ENCODE results near the gene C1QB.

GRCh38 chr1:22163655-22164037, 20.7 kb upstream of the WNT4 start:
- PRO-cap, 7 experiments = no peak in any of the 7 experiments

GRCh38 chr1:22414244-22414773, 37.3 kb upstream of the ZBTB40 start:
- PRO-cap, 7 experiments = no peak in any of the 7 experiments

DNA sequence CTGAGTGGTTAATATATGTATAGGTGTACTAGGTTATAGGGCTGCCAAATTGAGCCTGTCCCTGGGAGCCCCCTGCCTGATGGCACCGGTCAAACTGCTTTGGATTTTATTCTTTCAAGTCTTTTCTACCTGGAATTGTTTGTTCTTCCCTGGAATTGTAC, 1.2 kb downstream of the ZBTB40 start:
- PRO-cap, 7 experiments = no peak in any of the 7 experiments

GRCh38 chr1:22645776-22646508, 2.5 kb downstream of the C1QC start:
- PRO-cap, 7 experiments = no peak in any of the 7 experiments

GRCh38 chr1:22652554-22653556, at the start of gene C1QB:
Gene C1QB, plus strand, starts transcription at chr1:22653236.
- PRO-cap, 7 experiments = no peak in any of the 7 experiments

DNA sequence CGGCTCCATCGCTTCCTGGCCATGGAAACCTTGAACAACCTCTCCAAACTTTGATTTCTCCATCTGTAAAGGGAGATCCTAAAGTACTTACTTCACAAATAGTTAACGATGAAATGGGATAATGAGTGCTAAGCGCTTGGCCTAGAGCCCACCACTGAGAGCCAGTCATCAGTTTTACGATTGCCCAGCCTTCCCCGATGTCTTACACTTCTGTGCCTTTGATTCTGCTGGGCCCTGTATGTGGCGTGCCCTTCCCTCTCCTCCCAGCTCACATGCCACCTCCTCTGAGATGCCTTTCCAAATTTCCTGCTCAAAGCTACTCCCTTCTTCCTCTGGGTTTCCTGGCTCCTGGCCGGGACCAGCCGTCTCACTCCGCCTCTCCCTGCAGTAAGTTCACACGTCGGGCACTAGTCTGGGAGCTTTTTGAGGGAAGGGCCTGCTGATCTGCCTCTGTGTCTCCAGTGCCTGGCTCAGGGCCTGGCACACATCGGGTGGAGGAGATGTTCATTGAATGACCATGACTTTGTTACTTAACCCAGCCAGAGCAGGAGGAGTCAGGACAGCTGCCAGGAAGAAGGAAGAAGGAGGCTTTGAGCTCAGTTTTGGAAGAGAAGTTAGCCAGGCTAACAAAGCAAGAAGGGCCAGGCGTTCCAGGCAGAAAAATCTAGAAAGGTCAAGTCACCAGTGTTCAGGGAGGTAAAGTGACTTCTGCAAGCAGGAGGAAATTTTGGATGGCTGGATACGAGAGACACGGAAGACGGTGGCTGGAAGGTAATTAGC, 63.4 kb downstream of the EPHB2 start:
- PRO-cap, 7 experiments = no peak in any of the 7 experiments

GRCh38 chr1:22914059-22915077, 58.3 kb downstream of the LACTBL1 start:
- PRO-cap, 7 experiments = no peak in any of the 7 experiments

DNA sequence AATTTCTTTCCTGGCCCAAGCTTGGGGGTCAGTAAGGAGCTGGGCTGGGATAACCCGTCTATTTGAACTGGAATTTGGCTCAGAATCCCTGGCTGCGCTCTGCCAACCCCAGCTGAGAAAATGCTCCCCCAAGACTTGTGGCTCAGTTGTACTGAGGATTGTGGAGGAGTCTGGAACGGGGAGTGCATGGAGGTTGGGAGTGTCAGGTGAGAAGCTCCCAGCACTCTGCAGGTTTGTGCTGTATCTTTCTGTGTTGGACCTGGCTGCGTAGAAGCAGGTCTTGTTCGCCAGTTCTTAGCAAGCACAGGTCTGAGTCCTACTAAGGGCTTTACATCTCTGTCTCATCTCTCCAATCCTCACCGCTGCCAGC, 1.6 kb downstream of the TCEA3 start:
- PRO-cap, 7 experiments = no peak in any of the 7 experiments

GRCh38 chr1:23561544-23562711, 2.6 kb upstream of the ID3 start:
- PRO-cap, 7 experiments = no peak in any of the 7 experiments

DNA sequence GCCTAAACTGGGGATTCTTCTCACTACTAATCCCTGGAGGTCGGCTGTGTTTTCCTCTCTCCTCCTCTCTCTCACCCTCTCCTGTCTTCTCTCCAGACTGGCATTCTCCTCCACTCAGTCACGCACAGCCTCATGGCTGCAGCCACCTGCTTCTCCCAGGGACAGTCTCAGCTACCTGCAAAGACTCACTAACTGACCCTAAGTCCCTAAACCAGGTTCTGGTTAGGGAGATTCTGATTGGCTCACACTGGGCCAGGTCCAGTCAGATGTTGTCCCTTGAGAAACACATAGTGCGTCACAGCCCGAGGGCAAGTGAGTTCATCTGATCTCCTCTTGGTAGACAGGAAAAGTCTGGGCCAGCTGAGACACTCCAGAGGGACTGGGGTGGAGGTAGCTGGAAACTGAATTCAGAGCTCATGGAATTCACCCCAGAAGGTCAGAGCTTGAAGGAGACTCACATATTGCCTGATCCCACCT, 40.5 kb upstream of the RPL11 start:
- PRO-cap, 7 experiments = no peak in any of the 7 experiments

DNA sequence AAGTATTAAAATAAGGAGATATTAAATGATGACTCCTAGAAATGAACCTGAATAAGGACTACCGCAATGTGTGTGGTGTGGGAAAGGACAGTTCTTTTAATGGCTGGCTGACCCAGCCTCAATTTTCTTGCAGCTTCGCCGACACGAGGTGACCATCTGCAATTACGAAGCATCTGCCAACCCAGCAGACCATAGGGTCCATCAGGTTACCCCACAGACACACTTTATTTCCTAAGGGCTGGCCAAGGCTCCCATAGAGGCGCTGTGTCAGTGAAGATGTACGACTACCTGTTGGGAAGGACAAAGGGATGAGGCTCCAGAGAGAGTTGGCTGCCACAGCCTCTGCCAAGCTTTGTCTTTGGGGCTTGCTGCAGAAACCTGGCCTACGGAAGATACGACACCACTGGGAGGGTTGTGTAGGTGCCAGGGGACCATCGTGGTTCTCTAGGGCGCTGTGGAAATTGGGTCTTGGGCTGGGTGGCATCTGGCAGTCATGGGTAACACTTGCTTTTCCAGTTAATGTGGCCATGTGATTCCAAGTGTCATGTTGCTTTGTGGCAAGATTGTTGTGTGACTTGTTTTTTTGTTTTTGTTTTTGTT, 3.7 kb upstream of the LYPLA2 start:
- PRO-cap, 7 experiments = no peak in any of the 7 experiments

GRCh38 chr1:23788716-23789783, 1.9 kb upstream of the LYPLA2 start:
- PRO-cap, 7 experiments = no peak in any of the 7 experiments

DNA sequence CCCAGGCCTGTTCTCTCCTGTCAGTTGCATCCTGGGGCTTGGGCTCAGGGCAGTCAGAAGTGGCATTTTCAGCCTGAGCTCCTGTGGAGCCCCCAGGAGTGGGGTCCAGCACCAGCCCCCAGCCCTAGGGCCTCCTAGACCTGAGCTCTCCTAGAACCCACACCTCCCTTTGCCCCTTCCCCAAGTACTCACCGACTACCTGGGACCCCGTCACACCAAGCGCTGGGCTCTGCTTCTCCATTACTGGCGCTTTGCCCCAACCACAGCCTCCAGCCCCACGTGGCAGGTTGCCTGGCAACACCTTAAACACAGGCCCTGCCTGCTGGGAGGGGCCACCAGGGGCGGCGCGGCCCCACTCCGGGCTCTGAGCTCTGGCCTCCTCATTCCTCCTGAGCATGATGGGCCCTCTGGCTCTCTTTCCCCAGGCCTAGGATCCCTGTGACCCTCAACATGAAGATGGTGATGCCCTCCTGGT, 2.4 kb downstream of the LYPLA2 start:
- PRO-cap, 7 experiments = no peak in any of the 7 experiments

DNA sequence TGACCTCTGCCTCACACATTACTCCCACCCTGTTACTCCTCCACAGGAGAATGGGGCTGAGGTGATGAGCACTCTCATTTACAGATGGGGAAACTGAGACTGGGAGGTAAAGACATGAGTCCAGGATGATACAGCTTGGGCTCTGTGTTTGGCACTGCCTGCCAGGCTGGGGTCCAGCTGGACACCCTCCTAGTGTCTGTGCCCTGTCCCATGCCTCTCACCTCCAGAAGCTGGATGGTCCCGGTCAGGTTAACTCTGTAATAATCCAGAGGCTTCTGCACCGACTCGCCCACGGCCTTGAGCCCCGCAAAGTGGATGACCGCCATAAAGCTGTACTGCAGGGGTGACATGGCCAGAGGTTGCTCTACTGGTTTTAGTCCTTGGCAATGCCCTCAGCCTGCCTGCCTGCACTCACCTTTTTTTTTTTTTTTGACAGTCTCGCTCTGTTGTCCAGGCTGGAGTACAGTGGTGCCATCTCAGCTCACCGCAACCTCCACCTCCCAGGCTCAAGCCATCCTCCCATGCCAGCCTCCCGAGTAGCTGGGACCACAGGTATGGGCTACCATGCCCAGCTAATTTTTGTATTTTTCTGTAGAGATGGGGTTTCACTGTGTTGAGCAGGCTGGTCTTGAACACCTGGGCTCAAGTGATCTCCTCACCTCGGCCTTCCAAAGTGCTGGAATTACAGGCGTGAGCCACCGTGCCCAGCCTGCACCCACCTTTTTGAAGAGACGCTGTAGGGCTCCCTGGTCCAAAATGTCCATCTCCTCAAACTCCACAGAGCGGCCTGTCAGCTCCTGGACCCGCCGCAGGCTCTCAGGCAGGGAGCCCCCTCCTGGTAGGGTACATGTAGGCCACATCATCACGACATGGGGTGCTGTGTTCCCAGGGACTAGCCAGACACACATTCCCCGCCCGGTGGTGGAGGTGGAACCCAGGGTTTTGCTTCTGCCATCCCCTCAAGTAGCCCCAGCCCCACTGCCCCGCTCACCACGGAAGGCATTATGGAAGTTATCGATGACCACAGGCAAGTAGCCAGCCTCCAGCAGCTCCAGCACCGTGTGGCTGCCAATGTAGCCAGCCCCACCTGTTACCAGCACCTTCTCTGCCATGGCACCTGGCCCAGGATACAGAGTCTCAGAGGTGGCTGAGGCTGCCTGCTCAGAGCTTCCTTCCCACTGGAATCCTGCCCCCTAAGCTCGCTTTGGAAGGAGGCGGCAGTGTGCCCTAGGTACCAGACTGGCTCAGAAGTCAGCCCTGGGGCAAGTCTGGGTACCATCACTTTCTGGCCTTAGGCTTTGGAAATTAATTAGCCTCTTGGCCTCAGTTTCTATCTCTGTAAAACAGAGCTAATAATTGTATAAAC, 2.2 kb downstream of the GALE start:
- PRO-cap, 7 experiments = no peak in any of the 7 experiments

DNA sequence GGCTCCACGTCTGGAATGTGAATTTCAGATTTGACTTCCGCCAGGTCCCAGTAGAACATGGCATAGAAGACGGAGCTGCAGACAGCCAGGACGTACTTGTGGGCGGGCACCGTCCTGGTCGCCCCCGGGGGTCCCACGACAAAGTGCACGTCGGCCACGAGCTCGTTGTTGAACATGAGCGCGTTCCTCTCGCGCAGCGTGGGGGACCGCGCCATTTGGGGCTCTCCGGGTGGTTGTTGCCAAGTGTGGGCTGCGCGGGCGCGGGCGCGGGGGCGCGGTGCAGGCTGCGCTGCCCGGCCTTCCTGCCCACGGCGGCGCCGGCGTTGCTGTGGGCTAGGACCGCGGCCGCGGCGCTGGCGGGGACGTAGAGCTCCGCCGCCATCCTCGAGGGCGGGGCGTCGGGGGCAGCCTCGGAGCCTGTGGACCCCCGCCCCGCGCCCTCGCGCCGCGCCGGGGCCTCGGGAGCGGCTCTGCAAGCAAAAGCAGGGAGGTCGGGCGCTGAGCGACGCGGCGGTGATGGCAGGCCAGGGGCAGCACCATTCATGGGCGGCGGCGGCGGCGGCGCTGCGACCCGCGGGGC, 10.5 kb downstream of the CNR2 start:
- PRO-cap, 7 experiments = no peak in any of the 7 experiments

- PRO-cap, 7 experiments = peak in 1 of 7 experiments; most common plus-strand start chr1:23960466 (in 1); most common minus-strand start chr1:23960460 (in 1)
Measured at GRCh38 chr1:23960308-23961167, 910 bp downstream of the PNRC2 start.

DNA sequence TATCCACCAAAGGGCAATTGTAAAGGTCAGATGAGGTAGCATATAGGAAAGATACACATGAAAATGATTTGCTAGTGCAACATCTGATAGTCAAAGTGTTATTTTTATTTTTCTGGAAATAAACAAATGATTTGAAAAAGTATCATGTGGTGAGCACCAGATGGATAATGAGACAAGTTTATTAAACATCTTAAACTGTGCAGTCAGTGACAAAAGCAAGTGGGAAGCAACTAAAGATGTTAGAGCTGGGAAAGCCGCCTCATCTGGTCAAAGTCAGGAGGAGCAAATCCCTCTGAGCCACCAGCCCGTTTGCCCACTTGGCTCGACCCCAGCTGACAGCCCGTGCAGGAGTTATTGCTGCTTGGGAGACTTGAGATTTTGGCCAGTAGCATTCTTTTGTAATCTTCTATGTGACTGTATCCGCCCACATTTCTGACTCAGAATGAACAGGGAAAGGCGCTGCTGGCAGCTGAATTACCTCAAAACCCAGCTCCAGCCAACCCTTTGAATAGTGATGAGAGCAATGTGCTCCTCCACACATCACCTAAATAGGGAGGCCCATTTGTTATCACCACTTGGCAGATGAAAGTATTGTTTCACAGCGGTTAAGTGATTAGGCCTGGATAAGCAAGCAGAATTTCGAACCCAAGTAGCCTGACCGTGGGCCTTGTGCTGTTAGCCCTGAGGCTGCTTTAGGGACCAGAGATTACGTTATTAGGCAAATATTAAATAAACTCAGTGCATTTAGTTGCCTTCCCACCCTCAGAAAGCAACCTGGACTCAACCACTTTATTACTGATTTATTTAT, 65.7 kb downstream of the MYOM3 start:
- PRO-cap, 7 experiments = no peak in any of the 7 experiments

GRCh38 chr1:24105689-24106248, 6.2 kb downstream of the MYOM3 start:
- PRO-cap, 7 experiments = no peak in any of the 7 experiments

GRCh38 chr1:24141589-24142214, 1.2 kb downstream of the IL22RA1 start:
- PRO-cap, 7 experiments = no peak in any of the 7 experiments

DNA sequence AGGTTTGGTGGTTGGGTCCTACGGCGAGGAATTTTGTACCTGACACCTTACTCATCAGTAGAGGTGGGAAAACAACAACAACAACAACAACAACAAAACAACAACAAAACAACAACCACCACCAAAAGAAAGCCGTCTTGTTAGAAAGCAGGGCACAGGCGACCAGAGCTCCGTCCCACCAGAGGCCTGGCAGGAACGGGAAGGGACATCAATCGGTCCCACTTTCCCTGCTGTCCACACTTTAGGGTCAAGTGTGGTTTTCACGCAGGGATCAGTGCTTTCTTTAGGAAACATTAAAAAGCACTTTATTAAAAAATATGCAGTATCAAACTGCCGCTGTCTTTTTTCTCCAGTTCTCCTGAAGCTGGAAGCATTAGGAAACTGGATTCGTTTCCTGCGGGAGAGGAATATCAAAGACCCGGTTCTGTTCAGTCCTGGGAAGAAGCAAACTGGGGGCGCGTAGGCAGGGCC, 459 bp downstream of the IFNLR1 start:
- PRO-cap, 7 experiments = no peak in any of the 7 experiments

Measured in T-cell (primary cell).